Skeletal muscle satellite cell (primary cell): ENCODE results near the gene MGLL.

- CAGE, long polyA plus RNA, result no peak
Observed at GRCh38 chr3:127816675-127817467, 5.4 kb downstream of the MGLL start.

GRCh38 chr3:127822094-127823294 lies at the start of gene MGLL:
TSS of gene MGLL (minus strand) at chr3:127822515.
- CAGE, long polyA plus RNA, result start-site peak on the minus strand at chr3:127822511-127822611, 212 and 288 reads in 2 replicates; start-site peak on the minus strand at chr3:127823137-127823250, 240 and 382 reads in 2 replicates

DNA sequence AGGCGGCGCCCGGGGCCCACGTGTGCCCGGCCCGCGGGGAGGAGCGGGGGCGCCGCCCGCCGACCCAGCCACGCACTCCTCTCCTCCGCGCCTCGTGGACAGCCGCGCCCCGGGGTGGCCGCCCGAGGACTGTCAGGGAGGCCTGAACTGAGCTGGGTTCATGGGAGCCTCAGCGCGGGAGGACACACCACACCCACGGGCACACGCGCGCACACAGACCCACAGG lies 893 bp upstream of the MGLL start:
- CAGE, long polyA plus RNA, result no peak

DNA sequence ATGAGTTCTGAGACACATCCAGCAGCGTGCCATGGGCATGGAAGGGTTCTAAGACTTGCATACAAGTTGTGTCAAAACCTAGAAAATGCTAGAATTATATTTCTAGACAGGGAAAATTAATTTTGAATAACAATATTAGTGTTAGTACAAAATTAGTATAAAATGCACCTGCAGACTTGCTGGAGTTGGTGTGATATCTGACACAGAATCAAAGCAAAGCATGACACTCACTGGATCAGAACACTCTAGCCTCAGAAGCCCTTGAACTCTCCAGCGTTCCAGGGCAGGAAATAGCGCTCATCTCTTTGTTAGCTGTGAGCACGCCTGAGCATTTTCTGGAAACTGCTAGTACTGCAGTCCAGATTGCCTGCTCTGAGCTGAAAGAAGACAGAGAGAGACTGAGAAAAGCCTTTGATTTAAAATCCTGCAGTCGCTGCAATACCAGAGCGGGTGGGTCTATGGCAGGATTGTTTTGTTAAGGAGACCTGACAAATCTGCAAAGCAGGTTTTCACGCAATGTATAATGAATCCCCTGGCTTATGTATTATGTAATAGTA lies 25.7 kb upstream of the MGLL start:
- CAGE, long polyA plus RNA, result no peak

GRCh38 chr3:127914105-127914408 lies 975 bp upstream of the KBTBD12 start:
- CAGE, long polyA plus RNA, result no peak

DNA sequence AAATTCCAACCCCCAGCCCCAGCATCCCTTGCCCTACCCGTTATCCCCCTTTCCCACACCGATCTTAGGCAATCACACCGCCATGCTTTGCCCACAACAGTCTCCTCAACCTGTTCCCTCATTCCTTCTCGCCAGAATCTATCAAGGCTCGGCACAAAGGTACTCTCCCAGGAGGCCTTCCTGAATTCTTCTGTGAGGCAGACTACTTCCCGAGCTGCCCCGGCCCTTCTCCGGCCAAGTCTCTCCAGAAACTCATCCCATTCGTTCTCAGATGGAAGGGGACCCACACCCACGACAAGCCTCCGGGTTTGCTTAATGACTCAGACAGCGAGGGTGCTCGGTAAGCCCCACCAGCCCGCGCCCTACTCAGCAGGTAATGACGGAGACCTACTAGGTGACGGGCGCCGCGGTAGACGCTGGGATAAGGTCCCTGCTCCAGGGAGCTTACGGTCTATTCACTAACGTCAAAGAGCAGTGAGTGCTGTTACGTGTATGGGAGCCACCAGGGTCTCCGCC lies 608 bp upstream of the SEC61A1 start:
- CAGE, long polyA plus RNA, result no peak

DNA sequence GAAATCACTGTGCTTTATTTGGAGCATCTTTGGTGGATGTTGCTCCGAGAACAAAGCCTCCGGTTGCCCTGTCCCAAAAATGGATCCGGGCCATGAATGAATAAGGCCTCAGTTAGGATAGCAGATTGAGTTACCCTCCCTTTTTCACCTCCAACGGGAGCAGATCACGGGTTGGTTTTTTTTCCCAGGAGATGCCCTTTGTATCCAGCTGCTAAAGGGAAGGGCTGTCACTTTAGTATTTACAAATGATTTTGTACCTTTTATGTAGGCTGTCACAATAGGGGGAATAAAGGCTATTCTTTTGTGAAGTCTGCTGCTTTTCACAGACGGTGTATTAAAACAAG lies 827 bp downstream of the SEC61A1 start:
- CAGE, long polyA plus RNA, result no peak

GRCh38 chr3:128113918-128114345 lies 9.7 kb downstream of the RUVBL1 start:
- CAGE, long polyA plus RNA, result no peak

GRCh38 chr3:128207962-128208432 lies 54.7 kb downstream of the EEFSEC start:
- CAGE, long polyA plus RNA, result no peak

- CAGE, long polyA plus RNA, result no peak
Observed at GRCh38 chr3:128503044-128503620, 10.1 kb upstream of the GATA2 start.

DNA sequence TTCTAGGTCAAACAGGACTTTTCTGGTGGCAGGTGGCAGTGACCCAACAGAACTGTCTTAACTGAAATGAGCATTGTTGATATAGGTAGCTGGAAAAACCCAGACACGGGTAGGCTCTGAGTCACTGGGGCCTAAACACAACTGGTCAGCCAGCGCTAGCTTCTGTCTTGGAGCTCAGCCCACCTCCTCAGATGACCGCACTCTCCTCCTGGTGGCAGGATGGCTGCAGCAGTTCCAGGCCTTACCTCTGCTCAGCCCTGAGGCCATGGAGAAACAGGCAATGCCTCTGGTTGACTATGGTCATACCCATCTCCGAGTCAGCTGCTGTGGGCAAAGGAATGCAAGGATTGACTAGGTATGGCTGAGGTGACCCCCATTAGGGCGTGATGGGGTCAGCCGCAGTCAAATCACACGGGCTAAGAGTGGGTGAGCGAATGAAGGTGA lies 61.1 kb upstream of the GATA2 start:
- CAGE, long polyA plus RNA, result no peak

DNA sequence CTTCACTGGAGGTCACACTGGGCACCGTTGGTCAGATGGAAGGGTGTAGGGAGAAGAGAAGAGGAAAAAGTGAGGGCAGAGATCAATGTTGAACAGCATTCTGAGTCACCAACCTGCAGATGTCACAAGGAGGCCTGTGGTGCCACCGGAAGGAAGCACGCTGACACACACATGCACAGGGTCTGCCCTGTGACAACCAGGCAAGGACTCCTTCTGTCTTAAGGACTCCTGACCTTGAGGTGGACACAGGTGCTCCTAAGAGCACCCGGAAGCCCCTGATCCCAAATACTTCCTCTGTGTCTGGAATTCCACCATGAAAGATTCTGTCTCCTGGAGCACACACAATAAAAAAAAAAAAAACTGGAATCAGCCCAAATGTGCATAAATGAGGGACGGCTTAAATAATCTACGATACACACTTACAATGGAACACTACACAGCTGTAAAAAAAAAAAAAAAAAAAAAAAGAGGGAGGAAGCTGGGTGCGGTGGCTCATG lies 58.5 kb downstream of the RPN1 start:
- CAGE, long polyA plus RNA, result no peak

GRCh38 chr3:128623640-128624146 lies 26.9 kb downstream of the RPN1 start:
- CAGE, long polyA plus RNA, result no peak

DNA sequence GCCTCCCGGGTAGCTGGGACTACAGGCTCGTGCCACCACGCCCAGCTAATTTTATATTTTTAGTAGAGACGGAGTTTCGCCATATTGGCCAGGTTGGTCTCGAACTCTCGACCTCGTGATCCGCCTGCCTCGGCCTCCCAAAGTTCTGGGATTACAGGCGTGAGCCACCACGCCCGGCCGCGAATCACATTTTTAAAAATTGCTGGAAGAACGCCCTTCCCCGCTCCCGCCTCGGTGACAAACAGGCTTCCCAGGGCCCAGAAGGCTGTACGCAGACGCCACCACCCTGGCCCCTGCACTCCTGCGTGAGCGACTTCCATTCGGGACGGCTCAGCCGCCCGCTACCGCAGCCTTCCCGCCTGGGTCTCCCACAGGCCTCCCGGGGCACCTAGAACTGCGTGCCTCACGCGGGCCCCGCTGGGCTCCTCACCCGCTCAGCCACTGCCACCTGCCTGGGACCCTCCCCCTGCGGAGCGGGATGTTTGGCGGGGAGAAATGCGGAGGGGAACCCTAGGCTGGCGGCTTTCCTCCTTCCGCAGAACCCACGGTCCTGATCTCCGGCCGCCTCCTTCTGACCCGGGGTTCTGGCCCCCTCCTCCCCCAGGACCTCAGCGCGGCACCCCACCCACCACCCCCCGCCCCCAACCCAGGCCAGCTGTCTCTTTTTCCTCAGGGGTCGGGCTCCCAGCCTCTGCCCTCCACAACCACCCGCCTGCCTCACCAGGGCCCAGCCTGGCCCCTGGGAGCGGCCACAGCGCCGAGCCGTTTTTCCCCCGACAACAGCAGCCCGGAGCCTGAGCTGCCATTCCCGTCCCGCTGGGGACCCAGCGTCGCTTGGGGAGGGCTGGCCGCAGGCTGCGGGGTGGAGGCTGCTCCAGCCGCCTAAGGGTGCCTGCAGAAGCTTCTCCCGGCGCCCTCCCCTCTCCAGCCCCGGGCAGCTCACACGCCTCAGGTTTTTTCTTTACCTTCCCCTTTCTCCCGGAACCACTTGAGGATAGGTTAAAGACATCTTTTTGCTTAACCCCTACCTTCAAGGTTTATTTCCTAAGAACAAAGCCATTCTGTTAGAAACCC lies 27.6 kb upstream of the RAB7A start:
- CAGE, long polyA plus RNA, result no peak

DNA sequence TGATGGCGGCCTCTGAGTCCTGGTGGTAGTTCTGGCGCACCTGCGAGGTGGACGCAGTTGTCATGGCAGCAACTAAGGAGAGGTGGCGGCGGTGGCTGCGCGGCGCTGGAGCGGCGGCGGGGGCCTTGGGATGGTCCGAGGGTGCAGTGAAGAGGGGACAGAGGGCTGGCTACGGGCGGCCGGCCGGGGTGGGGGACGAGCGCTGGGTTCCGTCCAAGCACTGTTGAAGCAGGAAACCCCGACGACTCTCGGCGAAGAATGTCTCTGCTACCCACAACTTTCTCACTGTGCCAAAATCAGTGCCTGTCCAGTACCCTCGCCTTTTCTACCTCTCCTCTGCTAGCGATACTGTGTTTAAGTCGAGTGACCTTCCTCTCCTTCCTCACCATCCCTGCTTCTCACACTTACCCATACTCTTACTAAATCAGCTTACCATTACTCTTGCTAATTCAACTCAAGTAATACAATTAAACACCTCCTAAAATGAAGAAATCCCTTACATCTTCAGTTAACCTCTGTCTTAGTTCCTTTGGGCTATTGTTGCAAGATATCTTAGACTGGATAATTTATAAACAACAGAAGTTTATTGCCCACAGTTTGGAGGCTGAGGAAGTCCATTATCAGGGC lies 39.1 kb downstream of the RAB7A start:
- CAGE, long polyA plus RNA, result no peak

DNA sequence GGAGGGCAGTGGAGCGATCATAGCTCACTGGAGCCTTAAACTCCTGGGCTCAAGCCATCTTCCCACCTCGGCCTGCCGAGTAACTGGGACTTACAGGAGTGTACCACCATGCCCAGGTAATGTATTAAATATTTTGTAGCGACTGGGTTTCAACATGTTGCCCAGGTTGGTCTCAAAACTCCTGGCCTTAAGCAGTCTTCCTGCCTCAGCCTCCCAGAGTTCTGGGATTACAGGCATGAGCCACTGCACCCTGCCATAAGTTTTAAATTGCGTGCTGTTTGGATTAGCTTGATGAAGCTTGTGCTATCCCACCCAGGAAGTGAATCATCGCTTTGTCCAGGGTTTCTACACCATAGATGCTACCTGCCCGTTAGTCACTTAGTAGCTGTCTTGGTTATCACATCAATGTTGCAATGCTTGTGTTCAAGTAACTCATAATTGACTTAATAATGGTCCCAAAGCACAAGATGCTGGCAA lies 61.8 kb downstream of the RAB7A start:
- CAGE, long polyA plus RNA, result no peak

DNA sequence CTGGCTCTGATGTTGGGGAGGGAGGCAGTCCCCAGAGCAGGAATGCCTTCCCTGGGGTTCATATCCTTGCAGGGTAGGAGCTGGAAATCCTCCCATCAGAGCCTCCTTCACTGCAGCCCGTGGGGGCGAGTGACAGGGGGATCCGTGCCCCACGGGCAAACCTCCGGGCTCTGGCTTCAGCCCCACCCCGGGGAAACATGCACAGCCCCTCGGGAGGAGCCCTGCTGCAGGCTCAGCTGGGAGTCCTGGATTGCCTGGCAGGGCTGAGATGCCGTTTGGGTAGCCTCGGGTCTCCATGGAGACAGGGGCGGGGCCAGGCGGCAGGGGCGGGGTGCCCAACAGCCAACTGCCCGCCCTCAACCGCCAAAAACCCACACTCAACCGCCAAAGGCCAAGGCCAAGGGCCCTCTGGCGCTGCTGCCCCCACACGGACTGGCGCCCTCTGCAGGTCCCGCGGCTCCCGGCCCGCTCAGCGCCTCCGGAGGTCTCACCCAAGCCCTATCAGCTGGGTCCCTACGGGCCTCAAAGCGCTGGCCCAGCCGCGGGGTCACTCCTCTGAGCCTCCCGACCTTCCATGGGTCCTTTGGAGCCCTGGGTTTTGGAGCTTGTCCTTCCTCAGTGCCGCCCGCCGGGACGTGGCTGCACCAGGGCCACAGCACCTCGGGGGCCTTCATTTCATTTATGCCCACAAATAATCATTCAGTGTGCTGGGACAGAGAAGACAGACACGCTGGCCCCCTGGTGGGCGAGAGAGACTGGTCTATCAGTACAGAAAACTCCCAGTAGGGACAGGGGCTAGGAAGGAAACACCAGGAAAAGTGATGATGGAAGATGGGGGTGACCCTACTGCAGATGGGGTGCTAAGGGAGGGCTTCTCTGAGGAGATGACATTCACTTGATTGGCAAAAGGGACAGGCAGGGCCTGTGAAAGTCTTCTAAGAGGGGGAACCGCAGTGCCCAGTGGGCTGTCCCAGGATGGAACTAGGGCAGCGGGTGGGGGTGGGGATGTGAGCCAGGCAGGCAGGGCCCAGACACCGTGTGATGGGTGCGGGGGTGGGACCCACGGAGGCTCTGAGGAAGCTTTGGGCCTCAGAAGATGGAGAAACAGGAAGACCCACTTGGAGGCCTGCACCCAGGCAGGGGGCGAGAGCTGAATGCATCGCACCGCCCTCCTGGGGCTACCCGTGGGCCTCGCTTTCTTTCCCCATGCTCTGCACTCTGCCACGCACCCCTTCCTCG lies 33.4 kb upstream of the ACAD9 start:
- CAGE, long polyA plus RNA, result no peak

GRCh38 chr3:129005424-129005911 lies 4.4 kb downstream of the EFCC1 start:
- CAGE, long polyA plus RNA, result no peak

DNA sequence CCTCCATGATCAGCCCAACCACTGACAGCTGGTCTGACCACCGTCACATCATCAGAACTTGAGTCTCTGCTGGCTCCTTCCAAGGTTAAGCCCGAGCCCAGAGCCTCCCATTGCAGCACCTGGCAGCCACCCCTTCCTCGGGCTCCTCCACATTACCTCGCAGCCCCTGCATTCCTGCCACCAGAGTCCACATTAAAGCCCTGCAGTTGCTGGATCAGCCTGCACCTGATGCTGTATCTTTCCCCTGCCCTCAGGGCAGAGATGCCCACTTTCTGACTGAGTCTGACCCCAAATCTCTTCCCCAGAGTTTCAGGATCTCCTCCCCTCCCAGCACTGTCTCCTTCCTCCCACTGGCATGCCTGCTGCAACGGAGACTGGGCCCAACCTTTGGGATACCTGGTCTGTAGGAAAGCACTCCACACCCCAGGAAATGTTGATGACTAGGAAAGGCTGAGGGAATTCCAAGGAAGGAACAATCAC lies 20.6 kb upstream of the GP9 start:
- CAGE, long polyA plus RNA, result no peak

DNA sequence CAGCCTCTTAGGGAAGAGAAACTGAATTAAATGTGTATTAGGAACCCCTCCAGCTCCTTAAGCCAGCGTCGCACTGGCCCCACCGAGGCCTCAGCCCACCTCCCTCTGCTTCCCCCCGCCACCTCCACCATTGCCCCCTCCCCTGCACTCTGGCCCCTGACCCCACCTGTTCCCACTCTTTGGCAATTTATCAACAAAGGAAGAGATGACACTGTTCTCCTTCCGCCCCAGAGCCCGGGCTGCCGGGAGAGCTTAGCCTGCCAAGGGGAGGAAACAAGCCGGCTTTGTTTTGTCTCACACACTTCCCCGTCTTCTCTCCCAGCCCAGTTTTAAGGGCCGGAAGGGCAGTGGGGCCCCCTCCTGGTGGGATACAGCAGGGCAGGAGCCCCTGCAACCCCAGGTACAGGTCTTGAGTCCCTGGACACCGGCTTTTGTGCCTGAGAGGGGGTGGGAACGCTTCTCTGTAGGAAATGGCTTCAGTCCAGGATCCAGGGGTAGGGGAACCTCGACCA lies 27.3 kb downstream of the GP9 start:
- CAGE, long polyA plus RNA, result no peak